ENCODE measurements around the gene GINM1.

DNA sequence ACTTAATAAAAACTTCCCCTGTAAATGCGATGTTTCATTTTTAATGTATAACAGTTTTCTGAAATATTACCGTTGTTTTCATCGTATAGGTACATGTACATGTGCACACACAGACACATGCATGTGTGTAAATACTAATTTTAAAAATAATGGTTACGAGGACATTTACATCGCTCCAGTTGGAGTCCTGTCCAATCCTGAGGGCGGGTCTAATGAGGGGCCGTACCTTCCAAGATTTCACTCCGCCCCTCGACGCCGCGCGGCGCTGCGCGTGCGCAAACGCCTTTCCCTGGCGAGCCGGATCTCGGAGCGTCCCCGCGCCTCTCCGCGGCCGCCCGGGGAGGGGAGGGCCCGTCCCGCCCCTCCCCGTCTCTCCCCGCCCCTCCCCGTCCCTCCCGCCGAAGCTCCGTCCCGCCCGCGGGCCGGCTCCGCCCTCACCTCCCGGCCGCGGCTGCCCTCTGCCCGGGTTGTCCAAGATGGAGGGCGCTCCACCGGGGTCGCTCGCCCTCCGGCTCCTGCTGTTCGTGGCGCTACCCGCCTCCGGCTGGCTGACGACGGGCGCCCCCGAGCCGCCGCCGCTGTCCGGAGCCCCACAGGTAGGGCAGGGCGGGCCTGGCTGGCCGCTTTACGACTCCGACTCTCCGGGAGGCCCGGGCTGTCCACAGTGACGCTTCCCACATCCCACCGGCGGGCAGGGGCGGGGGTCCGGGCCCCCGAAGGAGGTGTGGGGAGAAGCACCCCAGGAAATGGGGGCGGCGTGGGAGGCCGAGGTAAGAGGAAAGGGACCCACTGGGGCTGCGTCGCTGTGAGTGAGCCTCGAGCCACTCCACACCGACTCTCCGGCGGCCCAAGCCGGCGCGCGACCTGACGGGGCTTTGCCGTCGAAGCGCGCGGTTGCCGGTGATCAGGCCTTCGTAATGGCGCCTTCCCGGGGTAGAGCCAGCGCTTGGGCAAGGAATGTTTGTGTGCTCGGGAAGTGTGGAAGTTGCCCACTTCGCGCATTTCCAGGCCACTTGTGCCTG lies at the start of gene GINM1:
Gene GINM1 (plus strand): TSS at position 437 of the 1,022 bp plus-strand sequence.
- PRO-cap: bidirectional peak, plus-strand start at position 467 of the sequence, minus-strand start at position 199 of the sequence

DNA sequence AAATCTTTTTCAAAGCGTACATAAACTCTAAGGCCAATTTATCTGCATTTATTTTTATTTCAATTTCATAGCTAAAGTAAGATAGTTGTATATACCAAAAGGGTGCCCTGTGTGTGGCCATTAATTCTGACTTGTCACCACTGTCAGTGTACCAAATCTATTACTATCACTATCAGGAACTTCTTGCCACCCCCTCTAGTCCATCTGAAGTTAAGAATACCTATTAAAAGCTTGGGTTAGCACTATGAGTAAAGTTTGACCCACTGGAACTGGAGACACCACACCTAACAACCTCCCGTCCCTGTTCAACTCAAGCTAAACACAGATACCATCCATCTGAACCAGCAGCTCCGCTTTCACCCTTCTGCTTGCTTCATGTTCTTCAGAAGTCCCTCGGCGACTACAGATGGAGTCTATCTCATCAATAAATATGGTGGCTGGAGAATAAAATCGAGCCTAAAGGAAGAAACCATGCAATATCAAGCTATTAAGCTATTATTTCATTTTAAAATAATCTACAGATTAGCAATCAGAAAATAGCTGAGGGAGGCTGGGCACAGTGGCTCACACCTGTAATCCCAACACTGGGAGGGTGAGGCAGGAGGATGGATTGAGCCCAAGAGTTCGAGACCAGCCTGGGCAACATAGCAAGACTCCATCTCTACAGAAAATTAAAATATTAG lies 31.9 kb downstream of the GINM1 start:
- PRO-cap: no peak

DNA sequence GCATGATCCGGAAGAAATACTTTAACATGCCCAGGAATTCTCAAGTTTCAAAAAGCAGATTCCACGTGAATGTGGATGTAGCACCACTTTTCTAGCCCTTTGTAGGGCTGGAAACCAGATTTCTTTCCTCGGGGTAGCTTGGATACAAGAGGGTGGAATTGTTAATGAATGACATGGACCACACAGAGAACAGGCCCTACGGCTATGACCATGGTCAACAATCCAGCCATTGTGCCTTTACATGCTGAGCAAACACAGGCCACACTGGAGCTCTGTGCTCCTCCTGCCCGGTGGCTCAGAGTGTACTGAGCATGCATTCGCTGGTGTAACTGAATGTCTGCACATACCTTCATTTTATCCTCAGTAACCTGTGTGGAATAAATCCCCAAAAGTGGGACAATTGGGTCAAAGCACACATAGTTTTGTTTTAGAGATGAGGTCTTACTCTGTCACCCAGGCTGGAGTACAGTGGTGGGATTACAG lies 32.9 kb downstream of the LRP11 start:
- PRO-cap: no peak

DNA sequence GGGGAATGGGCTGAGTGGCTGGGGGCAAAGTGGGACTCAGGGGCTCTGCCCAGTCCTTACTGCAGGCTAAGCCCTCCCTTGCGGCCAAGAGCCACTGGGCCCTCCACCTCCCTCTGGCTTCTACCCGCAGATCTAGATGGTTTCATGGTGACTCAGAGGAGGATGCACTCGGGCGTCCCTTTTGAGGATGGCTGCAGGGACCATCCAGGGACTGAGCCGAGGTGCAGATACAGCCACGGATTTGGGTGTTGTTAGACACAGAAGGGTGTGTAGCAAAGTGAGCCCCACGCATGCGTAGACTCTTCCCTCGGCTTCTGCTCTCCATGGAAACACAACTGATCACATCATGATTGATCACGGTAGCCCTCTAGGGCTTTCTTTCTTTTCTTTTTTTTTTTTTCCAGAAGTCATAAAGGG lies 661 bp upstream of the ULBP1 start:
- PRO-cap: no peak

DNA sequence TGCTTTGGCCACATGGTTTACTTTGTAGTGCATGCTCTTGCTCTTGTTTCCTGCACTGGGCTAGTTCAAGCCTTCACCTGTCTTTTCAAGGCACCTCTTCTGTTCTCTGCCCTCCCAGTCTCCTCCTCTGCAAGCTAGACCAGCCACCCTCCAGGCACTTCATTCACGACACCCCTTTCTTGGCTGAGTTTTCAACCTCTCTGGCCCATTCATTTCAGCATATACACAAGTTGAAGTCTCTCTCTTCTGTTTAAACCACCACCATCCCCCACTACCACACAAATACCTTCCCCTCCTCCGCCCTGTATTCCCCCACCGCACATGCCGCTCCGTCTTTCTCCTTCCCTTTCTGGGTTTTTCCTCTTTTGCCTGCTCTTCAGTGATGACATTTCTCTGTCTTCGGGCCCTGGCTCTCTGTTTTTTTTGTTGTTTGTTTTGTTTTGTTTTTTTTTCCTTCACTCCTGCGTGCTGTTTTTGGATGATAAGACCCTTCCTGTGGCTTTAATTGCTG lies 7.8 kb downstream of the PPP1R14C start:
- PRO-cap: no peak

DNA sequence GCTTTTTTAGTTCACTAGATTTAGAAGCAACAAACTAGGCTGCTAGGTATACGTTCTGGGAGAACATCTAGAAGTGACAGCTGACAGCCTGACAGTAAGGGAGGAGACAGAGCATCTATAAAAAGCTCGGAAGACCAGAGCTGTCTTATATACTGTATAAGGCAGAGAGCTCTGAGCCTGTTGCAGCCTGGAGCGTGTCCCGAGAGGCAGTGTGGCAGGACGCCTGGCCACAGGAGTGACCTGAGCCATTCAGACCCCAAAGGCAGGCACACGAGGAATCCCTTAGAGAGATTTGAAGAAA lies 24.6 kb downstream of the PPP1R14C start:
- PRO-cap: no peak

DNA sequence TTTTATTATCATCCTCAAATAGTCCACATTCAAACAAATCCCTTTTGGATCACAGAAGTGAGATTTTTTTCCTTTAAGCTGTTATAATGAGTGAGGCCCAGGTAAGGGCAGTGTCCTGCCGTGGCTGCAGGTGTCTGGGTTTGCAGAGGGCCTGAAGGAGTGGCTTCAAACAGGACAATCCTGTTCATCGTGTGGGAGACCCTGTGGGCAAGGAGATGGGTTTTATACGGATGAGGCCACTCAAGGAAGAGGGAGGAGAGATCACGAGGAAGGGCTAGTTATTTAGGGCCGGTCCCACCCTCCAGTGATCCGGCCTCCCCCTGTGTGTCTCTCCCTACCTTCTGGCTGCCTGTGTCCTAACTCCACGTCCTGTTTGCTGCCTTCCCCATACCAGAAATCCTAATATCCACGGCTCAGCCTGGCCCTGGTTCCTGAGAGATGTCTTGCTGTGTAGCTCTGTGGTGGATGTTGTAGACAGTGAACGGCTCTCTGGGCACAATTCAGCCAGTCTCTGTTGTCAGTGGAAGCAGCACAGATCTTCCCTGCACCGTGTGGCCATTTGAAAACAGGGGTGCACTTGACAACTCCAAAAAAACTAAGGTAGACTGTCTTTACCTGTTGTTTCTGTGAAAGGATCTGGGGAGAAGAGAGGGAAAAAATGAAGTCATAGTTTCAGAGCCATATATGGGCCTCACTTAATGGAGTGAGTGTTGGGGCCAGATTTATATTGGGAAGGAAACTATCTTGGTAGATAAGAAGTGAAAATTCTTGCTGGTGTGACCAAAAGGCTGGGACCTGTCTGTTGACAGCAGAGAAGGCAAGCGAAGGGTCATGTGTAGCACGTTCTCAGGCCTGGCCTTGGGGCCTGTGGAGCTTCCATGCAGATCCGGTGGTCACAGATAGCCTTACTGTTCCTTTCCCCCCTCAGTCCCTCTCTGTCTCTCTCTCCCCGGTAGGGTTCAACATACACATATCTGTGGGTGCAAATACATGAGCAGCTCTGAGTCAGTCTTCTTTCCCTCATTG lies 34.1 kb downstream of the PPP1R14C start:
- PRO-cap: no peak

DNA sequence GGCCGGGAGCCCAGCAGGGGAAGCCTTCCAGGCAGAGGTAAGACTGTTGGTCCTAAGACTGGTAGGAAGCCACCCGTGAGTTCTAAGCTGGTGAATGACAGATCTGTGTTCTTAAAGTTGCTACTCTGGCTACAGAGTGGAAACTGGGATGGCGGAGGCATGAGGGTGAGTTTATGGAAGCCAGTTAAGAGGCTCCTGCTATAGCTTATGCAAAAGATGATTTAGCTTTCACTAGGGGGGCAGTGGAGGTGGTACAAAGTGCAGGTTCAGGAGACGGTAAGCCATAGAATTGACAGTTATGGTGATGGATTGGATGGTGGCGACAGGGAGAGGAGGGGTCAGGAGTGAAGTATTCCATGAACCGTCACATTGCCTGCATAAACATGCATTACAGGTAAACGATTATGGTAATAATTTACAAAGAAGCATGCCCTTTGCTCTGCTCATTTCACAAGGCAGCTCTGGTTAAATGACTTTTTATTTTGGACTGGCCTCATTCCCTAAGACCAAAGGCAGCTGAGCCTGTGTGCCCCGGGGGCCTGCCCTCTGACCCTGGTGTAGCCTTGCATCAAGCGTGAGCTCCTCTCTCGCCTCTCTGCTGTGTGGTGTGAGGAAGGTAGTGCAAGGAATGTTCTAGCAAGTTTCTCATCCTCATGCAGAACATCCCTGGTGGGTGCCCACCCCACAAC lies 58.8 kb downstream of the PPP1R14C start:
- PRO-cap: no peak

- PRO-cap: no peak
Observed at GRCh38 chr6:150268115-150268643, 100.6 kb upstream of the IYD start.

- PRO-cap: no peak
Observed at GRCh38 chr6:150418106-150418802, 49.4 kb downstream of the IYD start.

- PRO-cap: no peak
Observed at GRCh38 chr6:150574338-150574914, 25.3 kb upstream of the PLEKHG1 start.

DNA sequence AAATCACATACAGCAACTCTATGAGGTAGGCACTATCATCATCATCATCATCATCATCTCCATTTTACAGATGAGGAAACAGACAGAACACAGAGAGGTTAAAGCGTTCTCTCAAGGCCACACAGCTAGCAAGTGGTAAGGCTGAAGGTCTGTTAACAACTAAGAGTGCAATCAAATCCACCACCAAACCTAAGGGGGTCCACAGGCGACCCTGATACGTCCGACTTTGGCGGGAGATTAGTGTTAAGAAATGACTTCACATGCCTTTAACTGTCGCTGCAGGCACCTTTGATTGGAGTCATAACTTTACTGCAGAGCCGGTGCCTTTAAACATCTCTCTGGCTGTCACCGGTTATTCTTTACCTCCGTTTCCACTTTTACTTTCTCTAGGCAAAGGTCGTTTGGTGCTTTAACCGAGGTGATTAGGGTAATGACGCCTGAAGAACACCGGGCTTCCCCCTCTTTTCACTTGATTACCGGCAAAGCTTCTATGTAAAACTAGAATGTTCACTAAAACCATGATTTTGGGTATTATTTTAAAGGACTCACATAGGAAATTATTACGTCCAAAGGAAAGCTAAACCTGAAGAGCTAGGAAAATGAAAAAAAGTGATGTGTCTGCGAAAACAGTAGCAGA lies 584 bp upstream of the PLEKHG1 start:
- PRO-cap: no peak

DNA sequence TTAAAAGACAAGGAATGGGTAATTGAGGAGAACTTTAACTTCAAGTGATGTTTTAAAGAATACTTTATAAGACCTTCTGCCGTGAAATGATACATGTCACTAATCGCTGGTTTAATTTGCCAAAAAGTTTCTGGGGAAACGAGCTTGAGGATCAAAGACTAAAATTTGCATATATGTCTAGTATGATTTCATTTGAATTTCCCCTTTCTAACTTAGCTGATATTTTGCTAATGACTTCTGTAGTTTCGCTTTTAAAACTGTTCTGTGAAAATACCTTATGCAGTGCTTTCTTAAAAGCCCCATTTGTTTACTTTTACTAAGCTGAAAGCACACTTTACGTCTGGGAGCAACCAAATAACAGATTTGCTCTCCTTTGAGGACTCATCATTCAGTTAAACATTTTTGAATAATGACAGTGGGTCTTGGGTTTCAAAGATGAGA lies 33.1 kb downstream of the PLEKHG1 start:
- PRO-cap: no peak

GRCh38 chr6:150756158-150756393 lies 109.4 kb upstream of the MTHFD1L start:
- PRO-cap: no peak

DNA sequence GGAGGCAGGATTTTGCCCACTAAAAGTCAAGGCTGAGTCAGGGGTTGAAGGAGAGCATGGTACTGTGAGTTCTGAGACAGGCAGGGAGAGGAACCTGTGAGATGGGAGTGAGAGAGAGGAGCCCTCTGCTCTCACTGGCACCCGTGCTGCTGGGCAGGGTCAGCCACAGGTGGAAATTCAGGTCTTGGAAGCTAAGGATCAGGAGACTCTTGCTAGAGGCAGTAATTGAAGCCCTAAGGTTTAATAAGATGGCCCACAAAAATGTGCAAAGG lies 53.5 kb upstream of the MTHFD1L start:
- PRO-cap: no peak

GRCh38 chr6:150981632-150982519 lies 116.4 kb downstream of the MTHFD1L start:
- PRO-cap: no peak

- PRO-cap: no peak
Observed at GRCh38 chr6:151004403-151004910, 139.0 kb downstream of the MTHFD1L start.

DNA sequence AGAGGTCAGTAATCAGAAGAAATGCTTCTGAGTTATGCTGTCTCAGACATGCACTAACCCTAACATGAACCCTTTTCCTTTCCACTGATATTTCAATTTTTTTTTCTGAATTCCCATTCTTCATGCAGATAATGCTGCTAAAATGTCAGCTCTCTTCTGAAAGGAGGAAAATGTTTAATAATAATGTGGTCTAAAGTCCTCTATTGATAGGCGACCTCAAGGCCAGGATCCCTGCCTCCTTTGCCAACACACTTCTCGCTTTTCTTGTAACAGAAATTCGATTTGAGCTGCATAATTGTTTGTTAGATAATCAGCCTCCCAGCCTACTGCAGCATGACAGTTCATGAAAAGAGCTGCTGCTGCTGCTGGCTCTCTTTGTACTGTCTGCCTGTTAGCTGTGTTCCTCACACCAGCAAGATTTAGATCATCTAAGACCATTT lies 153.9 kb downstream of the MTHFD1L start:
- PRO-cap: no peak

DNA sequence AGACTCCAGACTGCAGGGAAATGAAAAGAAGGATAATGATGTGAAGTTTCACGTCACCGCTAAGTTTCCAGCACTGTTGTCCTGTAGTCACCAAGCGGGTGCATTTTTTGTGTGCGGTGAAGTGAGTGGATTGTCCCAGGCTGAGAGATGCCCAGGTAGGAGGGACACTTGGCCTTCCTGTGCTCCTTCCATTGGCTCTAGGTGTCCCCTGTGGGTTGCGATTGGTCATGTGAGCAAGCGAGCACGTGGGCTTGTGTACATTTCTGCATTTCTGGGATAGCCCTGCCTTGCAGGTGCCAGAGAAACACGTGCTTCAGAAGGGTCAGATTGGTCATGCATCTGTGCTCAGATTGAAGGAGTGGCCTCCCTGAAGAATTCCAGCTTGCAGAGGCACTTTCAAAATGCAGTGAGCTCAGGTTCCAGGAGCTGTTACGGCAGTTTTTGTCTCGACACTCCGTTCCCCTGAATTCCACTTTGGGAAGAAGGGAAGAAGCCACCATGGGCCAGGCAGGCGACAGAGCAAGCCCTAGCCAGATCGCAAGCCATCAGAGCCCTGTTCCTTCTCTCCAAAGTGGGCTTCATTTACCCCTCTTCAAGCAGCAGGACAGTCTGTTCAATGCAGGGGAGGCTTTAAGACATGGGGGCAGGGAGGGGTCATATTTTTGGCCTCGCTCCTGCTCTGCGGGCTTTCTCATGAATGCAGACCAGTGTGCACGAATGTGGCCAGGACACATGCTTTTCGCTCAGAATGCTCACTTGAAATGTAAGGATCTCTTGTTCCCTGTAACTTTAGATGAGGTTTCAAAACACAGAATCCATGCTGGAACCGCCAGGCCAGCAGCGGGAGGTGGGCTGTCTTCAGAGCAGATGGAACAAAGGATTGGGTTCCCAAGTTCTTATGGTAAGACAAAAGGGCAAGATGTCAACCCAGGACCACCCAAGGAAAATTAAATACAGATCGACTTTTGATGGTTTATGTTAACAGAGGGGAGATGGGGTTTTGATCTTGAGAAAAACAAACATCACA lies 78.6 kb upstream of the AKAP12 start:
- PRO-cap: no peak

DNA sequence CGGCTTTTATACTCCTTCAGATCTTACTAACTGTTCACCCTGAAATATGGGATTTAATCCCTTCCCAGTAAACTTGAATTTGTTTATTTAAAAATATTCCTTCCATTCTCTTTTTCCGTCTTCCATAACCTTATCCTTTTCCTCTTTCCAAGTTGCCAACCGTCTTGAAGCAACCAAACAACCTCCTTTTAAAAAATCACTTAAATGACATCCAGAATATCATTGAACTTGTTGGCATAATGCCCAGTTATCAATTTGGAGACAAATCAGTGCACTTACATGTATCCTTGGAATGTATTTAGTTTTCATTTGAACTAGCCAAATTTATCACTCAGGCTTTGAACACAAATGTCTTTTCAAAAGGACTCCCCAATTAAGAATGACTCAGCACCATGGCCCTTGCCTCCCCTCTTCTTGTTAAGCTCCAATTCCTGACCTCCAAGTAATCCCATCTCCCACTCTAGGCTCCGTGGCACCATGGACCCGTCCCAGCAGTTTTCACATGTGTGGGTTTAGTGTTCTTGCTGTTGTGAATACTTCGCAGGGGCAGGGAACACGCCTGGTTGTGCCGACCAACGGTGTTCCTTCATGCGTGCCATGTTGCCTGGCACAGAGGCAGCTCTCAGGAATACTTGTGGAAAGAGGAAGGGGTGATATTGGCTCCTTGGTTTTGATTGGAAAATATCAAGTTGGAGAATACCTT lies 2.6 kb downstream of the AKAP12 start:
- PRO-cap: no peak